Metanephros (tissue), 2 donors: ENCODE measurements around a stretch of chr18.

GRCh38 chr18:58789336-58790369, 75.0 kb upstream of the ZNF532 start:
- RAMPAGE, long total RNA: no peak

GRCh38 chr18:59470890-59471295, 111.8 kb upstream of the LMAN1 start:
- RAMPAGE, long total RNA: no peak

DNA sequence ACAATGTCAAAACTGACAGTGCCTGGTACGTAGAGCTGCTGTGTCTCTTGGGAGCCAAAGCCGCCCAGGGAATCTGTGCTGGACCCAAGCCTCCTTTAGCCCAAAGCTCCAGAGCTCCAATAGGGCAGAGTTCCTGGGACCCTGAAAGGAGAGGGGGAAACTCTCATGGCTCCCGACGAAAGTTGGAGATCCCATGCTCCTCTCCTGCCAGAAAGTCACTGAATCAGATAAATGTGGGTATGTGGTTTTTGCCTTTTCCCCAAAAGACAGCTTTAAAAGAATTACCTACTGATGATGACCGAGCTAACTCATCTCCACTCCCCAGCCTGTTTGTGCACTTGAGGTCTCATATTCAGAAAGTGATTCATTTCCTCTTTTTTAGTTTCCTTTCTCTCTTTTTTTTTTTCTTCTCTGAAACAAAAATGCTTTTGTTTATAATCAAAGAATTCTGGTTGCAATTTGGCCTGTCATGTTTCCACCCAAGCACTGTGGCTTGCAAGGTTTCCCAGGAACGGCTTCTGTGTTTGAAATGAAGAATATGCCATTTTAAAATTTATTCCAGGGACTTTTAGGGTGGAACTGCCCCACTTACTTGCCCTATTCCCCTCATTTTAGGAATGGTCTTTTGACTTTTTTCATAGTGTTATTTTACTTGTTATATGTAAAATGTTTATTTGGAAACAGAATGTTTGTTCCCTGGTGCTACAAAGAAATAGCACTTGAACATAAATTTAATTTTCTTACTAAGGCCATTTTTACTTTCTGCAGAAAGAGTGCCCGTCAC, 14.0 kb upstream of the PMAIP1 start:
- RAMPAGE, long total RNA: no peak

DNA sequence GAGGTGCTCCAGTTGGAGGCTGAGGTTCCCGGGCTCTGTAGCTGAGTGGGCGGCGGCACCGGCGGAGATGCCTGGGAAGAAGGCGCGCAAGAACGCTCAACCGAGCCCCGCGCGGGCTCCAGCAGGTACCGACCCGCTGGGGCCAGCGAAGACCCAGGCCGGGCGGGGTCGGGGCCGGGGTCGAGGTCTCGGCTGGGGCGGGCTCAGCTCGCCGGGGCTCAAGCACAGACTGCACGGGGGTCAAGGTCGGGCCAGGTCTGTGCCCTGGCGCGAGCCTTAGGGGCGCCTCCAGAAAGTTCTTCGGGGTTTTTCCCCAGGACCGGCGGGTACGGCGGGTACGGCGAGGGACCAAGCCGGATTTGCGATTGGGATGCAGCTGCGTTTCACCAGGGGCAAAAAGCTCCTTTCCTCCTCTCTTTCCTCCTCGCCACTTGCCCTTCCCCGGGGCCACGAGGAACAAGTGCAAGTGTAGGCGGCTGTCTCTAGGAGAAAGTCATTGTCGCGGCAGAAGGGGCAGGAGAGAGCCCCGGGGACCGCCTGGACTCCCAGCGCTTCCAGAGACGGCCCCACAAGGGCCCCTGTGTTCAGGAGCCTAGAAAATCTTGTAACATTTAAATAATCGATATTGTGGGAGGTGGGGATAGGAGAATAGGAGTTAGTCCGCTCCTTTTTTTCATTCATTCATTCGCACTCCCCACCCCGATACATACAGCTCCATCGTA, 476 bp downstream of the PMAIP1 start:
- RAMPAGE, long total RNA: no peak

GRCh38 chr18:60320436-60320823, 52.1 kb downstream of the MC4R start:
- RAMPAGE, long total RNA: no peak

DNA sequence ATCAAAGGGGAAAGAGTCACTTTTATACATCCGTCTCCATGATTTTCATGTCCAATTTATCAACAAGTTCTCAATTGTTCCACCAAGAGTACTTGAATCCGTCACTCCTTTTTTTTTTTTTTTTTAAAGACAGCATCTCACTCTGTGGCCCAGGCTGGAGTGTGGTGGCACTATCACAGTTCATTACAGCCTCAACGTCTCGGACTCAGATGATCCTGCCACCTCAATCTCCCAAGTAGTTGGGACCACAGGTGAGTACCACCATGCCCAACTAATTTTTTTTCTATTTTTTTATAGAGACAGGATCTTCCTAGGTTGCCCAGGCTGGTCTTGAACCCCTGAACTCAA, 240.7 kb downstream of the RNF152 start:
- RAMPAGE, long total RNA: no peak

DNA sequence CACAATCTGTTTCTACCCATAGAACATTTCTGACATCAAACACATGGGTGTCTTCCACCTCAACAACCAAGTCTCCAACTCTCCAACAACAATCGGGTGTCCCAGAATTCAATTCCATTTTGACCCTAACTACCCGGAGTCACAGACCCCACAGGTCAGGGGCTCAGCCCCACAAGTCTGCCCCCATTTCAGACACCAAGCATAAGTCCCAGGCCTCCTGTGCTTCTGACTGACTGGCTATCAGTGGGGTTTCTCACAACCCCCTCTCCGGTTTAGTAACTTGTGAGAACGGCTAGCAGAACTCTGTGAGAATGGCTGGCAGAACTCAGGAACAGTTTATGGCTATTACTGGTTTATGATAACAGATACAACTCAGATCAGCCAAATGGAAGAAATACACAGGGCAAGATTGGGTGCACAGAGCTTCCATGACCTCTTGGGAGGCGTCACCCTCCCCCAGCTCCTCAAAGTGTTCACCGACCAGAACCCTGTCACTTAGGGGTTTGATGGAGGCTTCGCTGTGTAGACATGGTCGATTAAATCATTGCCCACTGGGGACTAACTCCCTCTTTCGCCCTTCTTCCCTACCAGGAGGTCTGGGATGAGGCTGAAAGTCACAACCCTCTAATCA, 28.7 kb downstream of the RNF152 start:
- RAMPAGE, long total RNA: no peak

DNA sequence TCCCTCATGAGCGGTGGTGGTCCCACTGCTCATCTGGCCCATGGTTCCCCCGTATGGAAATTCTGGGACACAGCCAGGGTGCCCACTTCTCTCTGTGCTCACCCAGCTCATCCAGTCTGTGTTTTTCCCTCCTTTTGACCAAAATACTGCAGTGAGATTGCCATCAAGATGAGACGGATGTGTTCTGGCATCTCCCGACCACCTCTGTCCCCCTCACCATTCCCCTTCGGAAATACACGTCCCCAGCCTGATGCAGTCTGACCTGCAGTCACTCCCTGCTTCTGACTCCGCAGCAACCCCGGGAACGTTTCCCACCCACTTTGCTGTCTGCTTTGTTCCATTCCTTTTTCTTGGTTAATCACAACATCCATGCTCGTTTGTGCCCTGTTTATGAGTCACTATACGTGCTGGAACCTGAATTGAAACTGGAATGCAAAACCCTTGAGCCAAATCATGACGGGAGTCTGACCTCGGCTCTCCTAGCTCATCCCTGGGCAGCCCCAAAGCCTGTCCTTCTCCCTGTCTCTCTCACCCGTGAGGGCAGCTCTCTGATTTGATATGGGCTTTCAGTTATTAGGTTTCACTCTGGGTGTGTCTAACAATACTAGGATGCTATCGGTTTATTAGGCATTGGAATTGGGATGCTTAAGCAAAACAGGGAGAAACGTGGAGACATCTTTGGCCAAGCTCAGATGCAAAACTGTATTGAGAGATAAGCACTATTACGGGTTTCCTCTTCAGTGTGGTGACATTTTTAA, 57.1 kb upstream of the RNF152 start:
- RAMPAGE, long total RNA: no peak

- RAMPAGE, long total RNA: no peak
These were observed 24.5 kb upstream of the TNFRSF11A start for GRCh38 chr18:62300535-62301063.

- RAMPAGE, long total RNA: no peak
These were observed 25.5 kb upstream of the ZCCHC2 start for GRCh38 chr18:62497394-62497703.

DNA sequence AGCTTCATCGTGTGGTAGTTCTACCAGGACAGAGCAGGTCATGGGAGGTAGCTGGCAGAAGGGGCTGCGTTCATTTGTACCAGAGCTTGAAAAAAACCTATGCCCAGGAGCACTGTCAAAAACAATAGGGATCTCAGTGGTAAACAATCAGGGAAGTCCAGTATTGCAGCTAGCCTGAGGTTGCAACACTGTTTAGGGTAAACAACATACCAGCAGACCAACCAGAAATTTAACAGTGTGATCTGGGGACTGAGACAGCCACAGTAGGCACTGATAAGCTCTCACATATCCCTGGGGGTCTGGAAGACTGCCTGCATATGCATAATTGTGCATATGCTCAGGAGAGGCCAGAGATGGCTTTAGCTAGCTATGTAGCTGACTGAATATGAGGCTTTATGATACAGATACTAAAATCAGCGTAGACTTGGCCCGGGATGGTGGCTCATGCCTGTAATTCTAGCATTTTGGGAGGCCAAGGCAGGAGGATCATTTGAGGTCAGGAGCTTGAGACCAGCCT, 12.0 kb upstream of the ZCCHC2 start:
- RAMPAGE, long total RNA: no peak

DNA sequence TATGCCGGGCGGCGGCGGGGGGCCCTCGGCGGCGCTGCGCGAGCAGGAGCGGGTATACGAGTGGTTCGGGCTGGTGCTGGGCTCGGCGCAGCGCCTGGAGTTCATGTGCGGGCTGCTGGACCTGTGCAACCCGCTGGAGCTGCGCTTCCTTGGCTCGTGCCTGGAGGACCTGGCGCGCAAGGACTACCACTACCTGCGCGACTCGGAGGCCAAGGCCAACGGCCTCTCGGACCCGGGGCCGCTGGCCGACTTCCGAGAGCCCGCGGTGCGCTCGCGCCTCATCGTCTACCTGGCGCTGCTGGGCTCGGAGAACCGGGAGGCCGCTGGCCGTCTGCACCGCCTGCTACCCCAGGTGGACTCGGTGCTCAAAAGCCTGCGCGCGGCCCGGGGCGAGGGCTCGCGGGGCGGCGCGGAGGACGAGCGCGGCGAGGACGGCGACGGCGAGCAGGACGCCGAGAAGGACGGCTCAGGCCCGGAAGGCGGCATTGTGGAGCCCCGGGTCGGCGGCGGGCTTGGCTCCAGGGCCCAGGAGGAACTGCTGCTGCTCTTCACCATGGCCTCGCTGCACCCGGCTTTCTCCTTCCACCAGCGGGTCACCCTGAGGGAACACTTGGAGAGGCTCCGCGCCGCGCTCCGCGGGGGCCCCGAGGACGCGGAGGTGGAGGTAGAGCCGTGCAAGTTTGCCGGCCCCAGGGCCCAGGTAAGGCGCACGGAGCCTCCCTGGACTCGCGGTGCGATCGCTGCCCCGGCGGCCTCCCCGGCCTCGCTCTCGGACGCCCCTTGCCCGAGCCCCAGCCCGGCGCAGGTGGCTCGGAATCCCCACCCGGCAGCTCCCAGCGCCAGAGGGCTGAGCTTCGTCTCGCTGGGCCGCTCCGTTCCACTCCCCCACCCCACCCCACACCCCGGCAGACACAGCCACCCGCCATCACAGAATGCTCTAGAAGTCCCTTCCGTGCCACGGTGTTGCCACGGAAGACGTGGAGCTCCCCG, 1.1 kb downstream of the ZCCHC2 start:
- RAMPAGE, long total RNA: no peak

DNA sequence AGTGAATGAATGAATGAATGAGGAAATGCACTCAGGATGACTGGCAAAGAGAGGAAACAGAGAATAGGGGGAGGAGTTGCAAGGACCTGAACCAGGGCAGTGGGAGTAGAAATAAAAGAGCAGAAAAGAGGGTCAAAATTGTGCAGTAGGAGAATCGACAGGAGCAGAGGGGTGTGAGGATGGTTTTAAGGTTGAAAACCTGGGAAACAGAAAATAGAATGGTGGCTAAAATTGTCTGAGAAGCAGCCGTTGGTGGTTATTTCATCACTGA, 64.0 kb upstream of the PHLPP1 start:
- RAMPAGE, long total RNA: no peak

DNA sequence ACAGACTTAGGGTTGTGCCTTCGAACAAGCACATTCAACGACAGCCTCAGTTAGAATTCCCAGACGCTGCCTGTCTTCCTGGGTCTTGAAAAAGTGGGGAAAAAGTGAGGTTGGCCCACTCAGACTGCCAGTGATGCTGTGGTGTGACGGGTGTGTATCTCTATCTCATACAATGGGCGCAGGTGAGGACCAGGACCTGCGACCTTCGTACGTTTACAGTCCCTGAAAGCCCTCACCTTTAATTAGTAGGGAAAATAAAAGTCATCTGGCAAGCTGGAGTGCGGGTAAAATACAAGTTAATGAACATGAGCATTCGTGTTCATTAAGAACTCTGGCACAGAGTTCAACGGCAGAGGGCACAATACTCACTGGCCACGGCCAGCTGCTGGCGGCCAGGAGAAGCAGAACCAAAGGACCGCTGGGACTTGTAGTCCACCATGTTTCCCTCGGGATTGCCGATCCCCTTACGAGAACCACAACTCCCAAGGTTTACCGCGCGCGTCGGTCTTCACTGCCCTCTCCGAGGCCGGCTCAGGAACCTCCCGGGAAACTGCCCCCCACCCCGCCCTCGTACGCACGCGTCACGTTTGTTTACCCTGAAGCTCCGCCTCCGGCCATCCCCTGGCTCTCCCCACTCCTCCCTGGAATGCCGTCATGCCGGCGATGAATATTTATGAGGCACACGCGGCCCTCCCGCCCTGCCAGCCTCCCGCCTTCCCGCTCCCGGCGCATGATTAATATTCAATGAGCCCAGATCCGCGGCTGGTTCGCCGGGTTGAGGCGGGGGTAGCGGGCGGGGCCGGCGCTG, 512 bp upstream of the PHLPP1 start:
- RAMPAGE, long total RNA: no peak

GRCh38 chr18:62978264-62979361, 263.3 kb downstream of the PHLPP1 start:
- RAMPAGE, long total RNA: no peak

- RAMPAGE, long total RNA: no peak
These were observed 276.0 kb downstream of the BCL2 start for GRCh38 chr18:63043569-63043953.

- RAMPAGE, long total RNA: no peak
These were observed 171.0 kb downstream of the BCL2 start for GRCh38 chr18:63148333-63149272.

GRCh38 chr18:63152755-63153139, 166.8 kb downstream of the BCL2 start:
- RAMPAGE, long total RNA: no peak

- RAMPAGE, long total RNA: no peak
These were observed 160.5 kb downstream of the BCL2 start for GRCh38 chr18:63158943-63159619.

DNA sequence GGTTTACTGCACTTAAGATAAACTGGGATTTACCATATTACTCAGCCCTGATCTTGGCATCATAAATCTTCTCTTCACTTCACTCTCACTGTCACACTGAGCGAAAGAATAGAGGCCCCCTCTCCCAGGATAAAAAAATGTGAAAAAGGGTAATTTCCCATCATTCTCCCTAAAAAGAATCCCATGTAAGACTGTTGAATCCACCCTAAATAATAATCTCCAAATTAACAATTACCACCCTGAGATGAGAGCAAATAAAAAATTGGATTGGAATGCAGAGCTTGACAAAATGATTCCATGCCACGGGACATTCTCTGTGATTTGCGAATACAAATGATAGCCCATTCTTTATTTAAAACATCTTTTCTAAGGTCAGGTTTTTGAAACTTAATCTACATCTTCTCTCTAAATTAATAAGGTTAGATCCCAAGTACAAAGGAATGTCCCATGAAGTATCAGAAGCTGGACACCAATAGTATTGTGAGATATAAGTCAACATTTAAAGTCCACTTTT, 129.5 kb downstream of the BCL2 start:
- RAMPAGE, long total RNA: no peak